Parotid gland (tissue), 1 donor: ENCODE results near the genes MT2A, NUP93 and CCL17.

DNA sequence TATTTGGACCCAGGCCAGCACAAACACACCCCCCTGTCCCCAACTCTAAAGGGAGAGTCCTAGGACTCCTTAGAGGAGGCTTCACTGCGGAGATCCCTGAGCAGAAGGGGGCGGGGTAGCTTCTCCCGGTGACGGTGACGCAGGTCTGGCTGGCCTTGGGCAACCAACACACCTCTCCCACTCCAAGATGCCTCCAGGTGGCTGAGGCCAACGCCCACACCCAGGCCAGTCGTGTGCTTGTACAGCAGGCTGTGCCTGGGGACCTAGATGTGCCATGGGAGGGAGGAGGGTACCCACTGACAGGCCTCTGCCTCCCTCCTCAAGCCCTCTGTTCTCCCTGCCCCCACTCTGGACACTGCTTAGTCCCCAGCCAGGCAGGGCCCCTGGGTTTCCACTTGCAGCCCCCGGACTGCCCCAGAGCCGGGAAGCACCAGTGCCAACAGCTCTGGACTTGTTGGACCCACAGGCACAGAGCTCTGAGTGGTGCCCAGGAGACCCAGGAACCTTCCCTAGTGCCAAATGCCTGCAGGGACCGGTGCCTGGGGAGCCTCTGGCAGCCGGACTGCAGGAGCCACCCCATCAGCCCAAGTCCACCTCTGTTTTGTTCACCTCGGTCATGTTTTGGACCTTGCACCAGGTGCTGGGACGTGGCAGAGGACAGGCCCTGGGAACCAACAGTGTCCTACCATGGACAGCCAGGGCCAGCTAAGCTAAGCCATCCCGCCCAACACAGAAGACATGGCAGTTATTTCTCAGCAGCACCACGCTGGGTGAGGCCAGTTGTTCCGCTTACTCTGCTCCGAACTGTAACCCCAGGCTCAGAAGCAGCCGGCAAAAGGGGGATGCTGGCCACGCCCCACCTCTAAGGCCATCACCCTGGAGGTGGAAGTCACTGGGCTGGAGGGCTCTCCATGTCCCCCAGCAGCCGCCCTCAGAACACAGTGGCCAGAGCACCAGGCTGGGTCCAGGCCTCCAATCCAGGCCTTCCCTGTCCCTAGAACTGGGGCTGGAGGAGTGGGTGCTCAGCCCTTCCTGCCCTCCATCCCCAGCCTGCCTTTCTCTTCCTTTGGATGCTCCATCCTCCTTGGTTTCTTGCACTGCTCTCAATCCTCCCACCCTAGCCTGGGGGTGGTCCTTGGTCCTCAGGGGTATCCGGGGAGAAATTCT, 79.9 kb downstream of the AMFR start:
- PRO-cap = no peak

- PRO-cap = no peak
These were observed 42.1 kb downstream of the AMFR start for GRCh38 chr16:56382892-56383969.

DNA sequence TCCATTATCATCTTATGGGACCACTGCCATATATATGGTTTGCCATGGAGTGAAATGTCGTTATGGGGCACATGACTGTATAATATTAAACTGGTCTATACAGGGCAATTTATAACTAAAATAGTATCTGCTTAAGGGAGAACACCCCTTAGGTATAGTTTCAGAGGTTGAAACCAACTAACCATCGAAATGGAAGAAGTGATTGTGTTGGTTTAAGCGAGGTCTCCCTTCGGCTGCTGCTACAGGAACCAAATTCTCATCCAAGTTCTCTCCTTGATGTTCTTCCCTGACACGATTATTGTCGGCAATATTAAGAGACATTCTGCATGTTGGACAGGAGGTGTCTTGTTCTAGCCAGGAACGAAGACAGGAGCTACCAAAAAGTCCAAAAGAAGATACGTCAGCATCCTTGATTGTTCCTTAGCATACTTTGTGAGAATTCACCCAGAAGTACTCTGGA, 36.3 kb downstream of the AMFR start:
- PRO-cap = no peak

DNA sequence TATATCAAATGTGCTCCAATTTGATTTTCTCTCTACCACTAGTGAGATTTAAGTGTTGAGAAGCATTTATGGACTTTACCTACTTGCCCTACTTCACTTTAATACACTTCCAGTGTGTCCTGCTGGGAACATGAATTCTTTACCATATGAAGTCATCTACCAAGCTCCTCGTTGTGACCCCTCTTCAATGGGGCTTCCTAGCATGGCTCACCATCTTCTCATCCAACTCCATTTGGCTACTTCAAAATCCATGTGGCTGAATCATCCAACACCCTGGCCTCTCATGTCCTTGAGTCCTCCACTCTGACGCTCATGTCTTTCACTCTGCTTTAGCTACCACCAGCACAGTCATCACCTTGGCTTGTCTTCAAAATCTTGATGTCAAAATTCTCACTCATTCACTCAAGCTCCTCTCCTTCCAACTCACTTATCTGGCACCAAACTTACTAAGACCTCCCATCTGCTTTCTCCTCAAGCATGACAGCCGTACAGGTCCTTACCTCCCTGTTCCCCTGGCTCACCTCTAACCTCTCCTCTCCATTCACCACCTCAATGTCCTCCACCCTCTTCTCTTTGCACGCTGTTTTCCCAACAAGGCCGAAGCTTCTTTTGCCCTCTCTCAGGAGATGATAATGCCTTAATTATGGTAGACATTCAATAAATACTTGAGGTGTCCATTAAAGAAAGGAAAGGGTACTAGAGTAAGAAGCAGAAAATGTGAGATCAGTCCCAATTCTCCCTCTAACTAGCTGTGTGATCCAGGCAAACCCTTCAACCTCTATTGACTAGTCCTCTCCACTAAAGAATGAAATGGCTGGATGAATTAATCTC, 35.7 kb downstream of the AMFR start:
- PRO-cap = no peak

GRCh38 chr16:56462244-56463085, 11.1 kb downstream of the OGFOD1 start:
- PRO-cap = no peak

- PRO-cap = bidirectional peak, plus-strand start at chr16:56608587, minus-strand start at chr16:56608480
These were observed at the start of gene MT2A for GRCh38 chr16:56607769-56609030. Gene MT2A (plus strand): TSS chr16:56608584.

GRCh38 chr16:56684197-56684930, 2.1 kb downstream of the MT1X start:
- PRO-cap = no peak

DNA sequence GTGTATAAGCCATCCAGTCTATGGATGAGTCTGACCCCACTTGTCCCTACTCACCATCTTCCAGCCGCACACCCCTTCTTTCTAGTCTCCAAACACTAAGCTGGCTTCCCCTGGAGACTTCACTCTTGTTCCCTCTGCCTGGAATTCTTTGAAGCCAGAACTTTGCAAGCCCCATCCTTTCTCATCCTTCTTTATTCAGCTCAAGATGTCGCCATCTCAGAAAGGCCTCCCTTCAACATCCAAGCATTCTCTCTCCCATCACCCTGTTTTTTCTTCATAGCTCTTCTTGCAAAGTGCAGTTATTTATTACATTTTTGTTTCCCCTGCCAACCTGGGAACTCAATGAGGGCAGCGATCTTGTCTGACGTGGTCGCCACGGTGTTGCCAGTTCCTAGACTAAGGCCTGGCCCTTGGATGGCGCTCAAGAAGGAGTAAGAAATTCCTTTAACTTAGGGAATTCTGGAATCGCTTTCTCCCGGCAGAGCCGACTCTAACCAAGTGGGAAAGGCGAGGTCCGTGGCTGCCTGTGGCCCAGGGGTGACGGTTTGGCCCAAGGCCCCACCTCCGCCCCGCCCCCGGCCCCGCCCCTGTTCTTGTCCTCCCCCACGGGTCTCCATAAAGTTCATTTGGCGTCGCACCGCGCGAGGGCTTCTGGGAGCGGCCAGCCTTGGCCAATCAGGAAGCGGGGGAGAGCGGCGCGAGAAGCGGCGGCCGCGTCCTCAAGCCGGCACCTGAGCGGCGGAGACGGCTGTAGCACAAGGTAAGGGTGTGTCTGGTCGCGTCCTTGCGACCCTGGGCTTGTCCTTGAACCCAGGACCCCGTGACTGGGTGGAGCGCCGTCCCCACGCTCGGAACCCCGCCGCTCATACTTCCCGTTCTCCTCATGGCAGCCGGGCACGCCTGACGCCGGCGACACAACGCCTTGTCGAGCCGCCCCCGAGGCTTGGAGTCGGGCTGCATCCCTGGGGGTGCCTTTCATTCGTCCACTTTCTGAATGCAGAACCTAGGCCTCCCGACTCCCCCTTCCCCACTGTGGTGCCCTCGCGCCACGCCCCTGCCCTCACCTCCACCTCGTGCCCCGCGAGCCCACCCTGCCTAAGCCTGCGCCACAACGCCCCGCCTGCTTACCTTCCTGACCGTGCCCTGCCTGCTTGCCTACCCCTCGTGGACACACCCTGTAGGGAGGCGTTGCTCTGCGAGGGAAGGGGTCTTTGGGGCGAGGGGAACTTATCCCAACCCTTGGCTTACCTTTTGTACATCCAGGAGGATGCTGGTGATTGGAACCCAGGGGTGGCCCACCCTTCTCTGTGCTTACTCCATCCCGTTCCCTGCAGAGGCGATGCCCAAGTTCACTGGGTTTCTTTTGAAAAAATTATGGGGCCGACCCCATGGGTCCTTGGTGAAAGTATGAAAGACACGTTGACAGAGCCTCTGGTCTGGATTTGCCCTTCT, at the start of gene NUP93:
Gene NUP93, plus strand, starts transcription at position 678 of the 1,452 bp plus-strand sequence.
- PRO-cap = bidirectional peak, plus-strand start at position 678 of the sequence, minus-strand start at position 492 of the sequence

- PRO-cap = no peak
These were observed 7.8 kb downstream of the SLC12A3 start for GRCh38 chr16:56872800-56873284.

DNA sequence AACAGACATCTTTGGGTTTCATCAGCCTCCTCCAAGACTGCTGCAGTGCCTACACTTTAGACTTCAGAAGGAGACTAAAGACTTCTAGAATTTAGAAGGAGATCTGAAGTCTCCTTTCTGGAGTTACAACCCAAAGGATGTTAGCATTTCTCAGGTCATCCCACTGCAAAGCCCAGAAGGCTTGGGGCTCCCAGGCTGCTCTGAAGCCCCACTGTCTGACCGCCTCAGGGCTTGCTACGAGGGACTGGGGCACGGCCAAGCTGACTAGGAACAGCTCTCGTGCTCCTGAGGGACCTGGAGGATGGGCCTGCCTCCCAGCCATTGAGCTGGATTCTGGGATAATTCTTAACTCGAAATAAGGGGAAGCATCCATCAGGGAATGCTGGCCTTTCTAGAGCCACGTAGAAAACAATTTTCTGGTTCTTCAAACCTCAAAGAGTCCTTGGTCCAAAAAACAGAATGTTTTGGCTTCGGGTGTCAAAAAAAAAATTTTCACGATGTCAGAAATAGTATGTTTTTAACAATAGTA, 16.6 kb upstream of the HERPUD1 start:
- PRO-cap = no peak

DNA sequence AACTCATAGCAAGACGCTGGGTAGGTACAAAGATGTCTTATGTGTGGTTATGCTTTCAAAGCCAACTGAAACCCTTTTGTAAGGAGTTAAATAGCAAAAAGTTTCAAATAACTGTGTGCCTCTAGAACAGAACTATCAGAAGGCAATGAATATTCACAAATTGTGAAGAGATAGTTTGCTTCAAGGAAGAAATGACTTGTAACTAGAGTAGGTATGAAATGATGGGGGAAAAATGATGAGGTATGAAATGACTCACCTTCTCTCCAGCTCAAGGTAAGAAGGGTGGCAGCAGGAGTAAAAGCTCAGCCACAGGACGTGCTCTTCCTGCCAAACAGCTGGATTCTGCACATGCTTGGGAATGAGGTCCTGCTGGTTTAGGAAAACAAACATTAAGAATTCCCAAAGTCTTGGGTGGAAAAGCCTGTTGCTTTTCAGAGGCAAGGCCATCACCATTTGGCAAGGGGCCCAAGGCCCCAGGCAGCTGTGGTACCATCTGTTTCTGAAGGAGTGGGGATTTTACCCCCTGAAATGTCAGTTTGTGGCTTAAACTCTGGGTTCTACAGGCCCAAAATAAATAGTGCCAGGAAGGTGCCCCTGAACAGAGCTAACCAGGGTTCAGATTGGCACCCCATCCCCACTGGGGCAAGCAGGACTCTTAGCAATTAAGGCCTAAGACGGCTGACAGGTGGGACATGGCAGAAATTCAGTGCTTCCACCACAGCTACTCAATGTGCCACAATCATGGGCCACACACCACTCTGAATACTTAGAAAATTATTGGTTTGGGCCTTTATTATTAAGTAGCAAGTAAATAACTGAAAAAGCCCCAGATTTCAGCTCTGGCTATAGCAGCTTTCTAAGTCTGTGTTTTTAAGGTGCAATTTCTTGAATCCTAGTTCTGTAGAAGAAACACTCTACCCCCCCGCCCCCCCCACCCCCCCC, 13.3 kb downstream of the HERPUD1 start:
- PRO-cap = no peak

- PRO-cap = no peak
These were observed 14.9 kb downstream of the HERPUD1 start for GRCh38 chr16:56946390-56947620.

GRCh38 chr16:56981217-56981771, 8.1 kb upstream of the NLRC5 start:
- PRO-cap = no peak

DNA sequence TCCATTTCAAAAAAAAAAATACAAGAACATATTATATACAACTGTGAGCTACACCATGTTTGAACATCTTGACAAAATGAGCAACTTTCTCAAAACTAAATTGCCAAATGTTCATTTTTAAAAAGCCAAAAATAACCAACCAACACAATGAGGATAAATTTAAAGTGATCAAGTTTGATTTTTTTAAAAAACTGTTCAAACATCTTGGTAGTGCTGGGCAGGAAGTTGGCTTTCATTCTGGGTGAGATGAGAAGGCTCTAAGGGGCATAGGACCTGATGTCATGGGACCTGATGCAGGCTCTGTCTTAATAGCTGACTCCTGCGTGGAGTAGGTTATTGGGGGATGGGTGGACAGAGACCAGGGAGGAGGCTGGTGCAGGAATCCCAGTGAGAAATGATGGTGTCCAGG, 20.2 kb downstream of the NLRC5 start:
- PRO-cap = no peak

- PRO-cap = no peak
These were observed 42.2 kb upstream of the CPNE2 start for GRCh38 chr16:57050191-57050602.

GRCh38 chr16:57125457-57126074, 33.2 kb downstream of the CPNE2 start:
- PRO-cap = no peak

- PRO-cap = no peak
These were observed 42.5 kb downstream of the CPNE2 start for GRCh38 chr16:57134733-57135443.

GRCh38 chr16:57379224-57380009, 7.1 kb downstream of the CX3CL1 start:
- PRO-cap = no peak

DNA sequence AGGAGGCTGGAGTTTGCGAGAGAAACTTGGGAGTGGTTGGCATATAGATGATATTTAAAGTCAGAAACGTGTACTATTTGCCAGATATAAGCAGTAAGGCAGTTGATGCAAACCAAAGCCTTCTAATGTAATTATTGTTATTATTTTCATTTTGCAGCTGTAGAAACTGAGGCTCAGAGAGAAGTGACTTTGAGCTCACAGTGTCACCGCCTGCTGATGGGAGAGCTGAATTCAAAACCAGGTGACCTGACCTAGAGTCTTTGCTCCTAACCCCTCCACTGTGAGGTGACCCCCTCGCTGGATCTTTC, at the start of gene CCL17:
Gene CCL17, plus strand, starts transcription at position 172 of the 308 bp plus-strand sequence.
- PRO-cap = no peak

- PRO-cap = no peak
These were observed 13.5 kb downstream of the CCL17 start for GRCh38 chr16:57417955-57418505.